Osteocyte (in vitro differentiated cells): ENCODE measurements around the genes TFPI2 and PPP1R9A.

GRCh38 chr7:90718938-90719762 is 123.0 kb downstream of the CDK14 start:
- PRO-cap = no peak

- PRO-cap = no peak
Observed at GRCh38 chr7:90728403-90729149, 132.5 kb downstream of the CDK14 start.

GRCh38 chr7:90807516-90808292 is 211.6 kb downstream of the CDK14 start:
- PRO-cap = no peak

DNA sequence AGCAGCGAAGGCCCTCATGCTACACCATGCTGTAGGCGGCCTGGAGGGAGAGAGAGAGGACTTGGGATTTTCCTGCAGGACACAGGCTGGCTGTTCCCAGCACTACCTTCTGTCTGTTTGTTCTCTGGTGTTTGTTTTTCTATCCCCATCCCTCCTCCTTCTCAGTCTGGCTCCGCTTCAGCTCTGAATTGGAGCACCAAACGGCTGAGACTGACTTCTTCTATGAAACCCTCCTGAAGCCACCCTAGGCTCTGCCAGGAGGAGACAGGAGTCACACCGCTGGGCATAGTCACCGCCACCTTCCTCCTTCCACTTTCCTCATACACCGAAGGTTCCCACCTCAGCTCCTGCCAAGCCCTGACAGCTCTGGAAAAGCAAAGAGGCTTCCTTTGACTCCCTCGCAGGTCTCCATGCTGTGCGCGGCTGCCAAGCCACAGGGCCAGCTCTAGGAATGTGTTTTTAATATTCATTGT is 301.6 kb downstream of the FZD1 start:
- PRO-cap = no peak

DNA sequence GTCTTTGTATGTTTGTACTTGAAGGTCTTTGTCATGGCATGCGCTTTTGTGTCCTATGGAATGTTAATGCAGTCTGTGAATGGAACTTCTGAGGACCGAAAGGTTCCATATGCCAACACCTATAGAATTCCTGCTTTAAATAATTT is 916 bp downstream of the AKAP9 start:
- PRO-cap = no peak

- PRO-cap = no peak
Observed at GRCh38 chr7:92246969-92247332, 1.2 kb downstream of the ANKIB1 start.

- PRO-cap = no peak
Observed at GRCh38 chr7:92364505-92365525, 82.5 kb upstream of the GATAD1 start.

DNA sequence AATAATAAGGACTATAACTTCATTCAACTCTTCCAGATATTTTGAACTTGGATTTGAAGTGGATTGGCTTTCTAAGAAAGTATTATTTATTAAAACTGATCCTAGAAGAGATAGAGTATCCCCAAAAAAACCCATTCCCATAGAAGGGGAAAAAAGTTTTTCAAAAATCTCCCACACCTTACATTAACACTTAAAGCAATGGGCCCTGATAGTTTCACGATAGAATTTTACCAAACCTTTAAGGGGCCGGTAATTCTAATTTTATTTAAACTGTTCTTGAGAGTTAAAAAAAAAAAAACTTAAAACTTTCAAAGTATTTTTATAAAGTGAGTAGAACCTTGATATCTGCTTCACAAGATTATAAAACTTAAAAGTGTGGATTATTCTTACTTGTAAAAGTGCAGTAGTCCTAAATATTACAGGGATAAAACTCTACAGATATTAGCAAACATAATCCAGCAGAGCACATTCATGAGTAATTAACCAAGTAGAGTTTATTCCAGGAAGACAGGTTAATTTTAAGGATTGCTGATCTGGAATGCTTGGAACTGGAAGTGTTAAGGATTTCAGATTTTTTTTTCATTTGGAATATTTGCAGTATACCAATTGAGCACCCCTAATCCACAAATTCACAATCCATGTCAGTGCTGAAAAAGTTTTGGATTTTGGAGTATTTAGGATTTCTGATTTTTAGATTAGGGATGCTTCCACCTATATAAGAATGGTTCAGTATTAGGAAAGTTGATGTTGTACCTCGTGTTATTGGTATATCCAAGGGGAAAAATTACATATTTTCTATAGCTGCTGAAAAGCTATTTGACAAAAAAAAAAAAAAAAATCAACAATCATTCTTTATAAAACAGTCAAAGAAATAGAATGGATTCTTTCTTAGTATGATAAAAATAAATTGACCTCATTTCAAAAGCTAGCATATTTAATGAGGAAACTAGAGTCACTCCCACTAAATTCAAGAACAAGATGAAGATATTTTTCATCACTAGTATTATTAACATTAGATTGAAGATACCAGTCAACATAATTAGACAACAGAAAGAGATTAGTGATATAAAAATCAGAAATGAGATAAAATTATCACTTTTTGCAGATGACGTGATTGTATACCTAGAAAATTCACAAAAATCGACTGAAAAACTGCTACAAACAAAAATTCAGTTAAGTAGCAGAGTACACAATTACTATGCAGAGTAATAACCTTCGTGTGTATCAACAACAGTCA is 69.2 kb upstream of the GATAD1 start:
- PRO-cap = no peak

DNA sequence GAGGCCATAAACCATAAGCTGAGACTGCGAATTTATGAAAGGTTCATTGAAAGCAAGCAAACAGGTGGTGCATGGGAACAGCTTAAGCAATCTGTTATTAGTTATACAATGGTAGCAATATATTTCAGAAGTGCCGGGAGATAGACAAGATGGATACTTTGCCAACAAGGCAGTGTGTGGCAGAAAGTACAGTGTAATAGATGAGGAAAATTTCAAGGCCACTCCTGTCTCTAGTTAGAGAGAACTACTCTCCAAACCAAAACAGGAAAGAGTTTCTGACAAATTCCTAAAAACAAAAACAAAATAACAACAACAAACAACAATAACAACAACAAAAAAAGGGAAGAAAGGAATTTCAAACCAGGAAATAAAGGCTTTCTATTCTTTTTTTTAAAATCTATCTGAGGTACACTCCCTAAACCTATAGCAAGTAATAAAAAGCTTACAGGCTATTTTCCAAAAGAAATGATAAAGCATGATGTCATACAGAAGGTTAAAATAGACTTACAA is 23.7 kb upstream of the FAM133B start:
- PRO-cap = no peak

- PRO-cap = no peak
Observed at GRCh38 chr7:93171061-93171370, 22.8 kb upstream of the SAMD9L start.

DNA sequence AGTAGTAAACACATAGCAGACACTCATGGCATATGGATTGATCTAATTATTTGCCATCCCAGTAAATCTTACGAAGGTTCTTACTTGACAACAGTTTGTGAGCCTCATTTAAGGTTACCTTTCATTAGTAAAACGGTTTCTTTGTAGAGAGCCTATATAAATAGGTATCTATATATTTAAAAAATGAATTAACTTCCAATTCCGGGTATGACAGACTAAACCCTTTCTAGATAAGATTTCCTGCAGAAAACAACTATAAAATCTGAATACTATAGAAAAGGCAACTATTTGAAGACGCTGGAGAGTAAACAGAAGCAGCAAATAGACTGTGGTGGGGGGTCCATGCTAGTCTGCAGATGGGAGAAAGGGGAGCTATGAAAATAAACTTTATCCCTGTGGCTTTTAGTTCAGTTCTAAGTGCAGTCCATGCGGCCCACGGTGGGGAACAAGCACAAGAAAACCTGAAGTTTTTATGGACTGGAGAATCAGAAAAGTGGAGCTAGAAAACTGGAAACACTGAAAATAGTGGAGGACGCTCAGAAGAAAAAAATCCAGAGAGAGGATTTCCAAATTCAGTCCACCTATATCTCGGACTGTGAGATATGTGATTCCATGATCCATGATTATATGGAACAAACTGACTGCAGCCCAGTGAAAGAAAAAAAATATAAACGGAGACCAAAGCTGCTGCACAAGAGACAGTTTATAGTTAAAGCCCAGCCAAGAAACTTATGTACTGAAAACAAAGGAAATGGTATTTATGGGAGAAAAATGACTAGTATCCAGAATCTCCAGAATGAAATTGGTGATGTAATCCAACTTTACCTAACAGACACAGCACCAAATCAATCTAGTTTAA is 96.3 kb downstream of the VPS50 start:
- PRO-cap = no peak

DNA sequence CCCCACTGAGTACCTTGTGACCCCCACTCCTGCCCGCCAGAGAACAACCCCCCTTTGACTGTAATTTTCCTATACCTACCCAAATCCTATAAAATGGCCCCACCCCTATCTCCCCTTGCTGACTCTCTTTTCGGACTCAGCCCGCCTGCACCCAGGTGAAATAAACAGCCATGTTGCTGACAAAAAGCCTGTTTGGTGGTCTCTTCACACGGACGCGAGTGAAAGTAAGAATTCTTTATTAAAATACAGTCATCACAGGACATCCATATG is 167.2 kb downstream of the VPS50 start:
- PRO-cap = no peak

GRCh38 chr7:93890573-93891212 is at the start of gene TFPI2:
Gene TFPI2 (minus strand): TSS chr7:93890753.
- PRO-cap = unidirectional peak, minus-strand start at chr7:93890753

DNA sequence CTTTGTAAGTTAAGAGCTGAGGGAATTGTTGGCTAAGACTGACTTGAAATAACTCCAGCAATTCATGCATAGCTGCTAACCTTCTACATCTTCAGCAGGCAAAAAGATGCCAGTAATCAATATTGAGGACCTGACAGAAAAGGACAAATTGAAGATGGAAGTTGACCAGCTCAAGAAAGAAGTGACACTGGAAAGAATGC is 174 bp downstream of the GNGT1 start:
- PRO-cap = no peak

GRCh38 chr7:94395982-94397262 is 1.7 kb downstream of the COL1A2 start:
- PRO-cap = bidirectional peak, plus-strand start at chr7:94396241, minus-strand start at chr7:94396176

- PRO-cap = no peak
Observed at GRCh38 chr7:94647580-94648133, 8.3 kb downstream of the SGCE start.

- PRO-cap = no peak
Observed at GRCh38 chr7:94907382-94908286, at the start of gene PPP1R9A. Gene PPP1R9A (plus strand): TSS chr7:94907594.

GRCh38 chr7:95071352-95071779 is 164.0 kb downstream of the PPP1R9A start:
- PRO-cap = no peak

DNA sequence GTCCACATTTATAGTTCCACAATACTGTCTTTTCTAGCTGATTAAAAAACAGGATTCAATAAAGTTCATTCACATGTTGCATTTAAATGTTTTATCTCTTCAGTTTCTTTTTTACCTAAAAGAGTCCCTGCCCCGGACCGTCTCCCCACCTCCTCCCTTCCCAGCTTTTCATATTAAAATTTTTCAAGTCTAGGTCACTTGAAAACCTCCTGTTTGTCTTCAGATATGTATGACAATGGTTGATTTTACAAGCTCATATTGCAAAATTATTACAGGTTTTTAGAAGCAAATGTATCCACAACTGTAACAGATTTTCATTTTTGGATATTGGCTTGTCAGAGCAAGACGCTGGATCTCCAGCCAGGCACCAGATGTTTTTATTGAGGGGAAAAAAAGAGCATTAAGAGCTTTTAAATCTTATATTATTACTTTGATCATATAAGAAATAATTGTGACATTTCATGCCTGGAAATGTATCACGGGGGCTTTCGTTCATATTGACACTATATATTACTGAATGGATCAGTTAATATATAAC is 439 bp upstream of the ASB4 start:
- PRO-cap = no peak

DNA sequence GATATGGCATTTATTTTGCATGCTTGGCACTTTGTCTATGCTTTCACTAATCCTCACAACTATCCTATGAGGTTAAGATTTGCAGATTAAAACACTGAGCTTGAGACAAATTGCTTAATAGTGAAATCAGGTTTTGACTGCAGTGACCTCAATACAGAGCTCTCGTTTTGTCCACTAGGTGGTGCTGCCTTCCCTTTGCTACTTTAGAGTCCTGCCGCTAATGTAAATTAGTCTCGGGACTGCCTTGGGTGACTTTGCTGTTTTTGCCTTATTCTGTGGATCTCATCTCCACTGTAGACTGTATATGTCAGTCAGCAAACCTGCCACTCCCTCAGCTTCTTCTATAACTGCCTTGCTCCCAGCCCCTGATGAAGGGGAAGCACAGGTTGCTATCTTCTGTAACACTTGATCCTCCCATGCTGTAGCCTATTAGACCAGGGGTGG is 26.0 kb downstream of the ASB4 start:
- PRO-cap = no peak